Tibial artery (tissue), 1 donor: Measurements from ENCODE around the genes CISD2, SLC9B1, ETNPPL and COL25A1.

- PRO-cap: bidirectional peak, plus-strand start at chr4:102869041, minus-strand start at chr4:102868895; bidirectional peak, plus-strand start at chr4:102869326, minus-strand start at chr4:102869228
These were observed at the start of gene CISD2 for GRCh38 chr4:102868935-102869860. TSS of gene CISD2 (plus strand) at chr4:102868992.

- PRO-cap: bidirectional peak, plus-strand start at chr4:103019776, minus-strand start at chr4:103019651; unidirectional peak, minus-strand start at chr4:103019867
These were observed at the start of gene SLC9B1 for GRCh38 chr4:103019355-103020303. TSS of gene SLC9B1 (minus strand) at chr4:103019705.

- PRO-cap: no peak
These were observed 45.8 kb upstream of the BDH2 start for GRCh38 chr4:103145465-103145875.

DNA sequence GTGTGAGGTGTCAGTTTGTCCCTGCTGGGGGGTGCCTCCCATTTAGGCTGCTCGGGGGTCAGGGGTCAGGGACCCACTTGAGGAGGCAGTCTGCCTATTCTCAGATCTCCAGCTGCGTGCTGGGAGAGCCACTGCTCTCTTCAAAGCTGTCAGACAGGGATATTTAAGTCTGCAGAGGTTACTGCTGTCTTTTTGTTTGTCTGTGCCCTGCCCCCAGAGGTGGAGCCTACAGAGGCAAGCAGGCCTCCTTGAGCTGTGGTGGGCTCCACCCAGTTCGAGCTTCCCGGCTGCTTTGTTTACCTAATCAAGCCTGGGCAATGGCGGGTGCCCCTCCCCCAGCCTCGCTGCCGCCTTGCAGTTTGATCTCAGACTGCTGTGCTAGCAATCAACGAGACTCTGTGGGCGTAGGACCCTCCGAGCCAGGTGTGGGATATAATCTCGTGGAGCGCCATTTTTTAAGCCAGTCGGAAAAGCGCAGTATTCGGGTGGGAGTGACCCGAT, 57.4 kb upstream of the CENPE start:
- PRO-cap: no peak

GRCh38 chr4:103422924-103423619, 224.9 kb upstream of the CENPE start:
- PRO-cap: no peak

GRCh38 chr4:103424666-103425203, 226.6 kb upstream of the CENPE start:
- PRO-cap: no peak

DNA sequence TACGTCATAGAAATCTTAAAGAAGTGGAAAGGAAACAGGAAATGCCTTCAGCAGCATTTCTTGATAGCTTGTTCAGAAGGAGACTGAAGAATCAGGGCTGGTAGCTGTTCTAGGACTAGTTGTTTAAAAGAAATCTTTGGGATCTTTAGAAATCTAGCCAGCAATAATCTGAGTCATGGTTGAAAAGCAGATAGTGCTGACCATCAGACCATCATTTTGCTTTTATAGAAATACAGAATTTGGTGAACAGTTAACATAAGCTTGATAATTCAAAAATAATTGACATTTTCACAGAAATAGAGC, 98.5 kb upstream of the CXXC4 start:
- PRO-cap: no peak

GRCh38 chr4:105059353-105059833, 87.3 kb upstream of the TET2 start:
- PRO-cap: no peak

GRCh38 chr4:105443717-105444378, 30.0 kb downstream of the PPA2 start:
- PRO-cap: no peak

- PRO-cap: no peak
These were observed 48.9 kb downstream of the ARHGEF38 start for GRCh38 chr4:105601178-105601861.

GRCh38 chr4:105911897-105912461, 16.7 kb downstream of the NPNT start:
- PRO-cap: unidirectional peak, plus-strand start at chr4:105912176

GRCh38 chr4:106220138-106220560, 95.9 kb downstream of the TBCK start:
- PRO-cap: no peak

- PRO-cap: no peak
These were observed 1.9 kb downstream of the DKK2 start for GRCh38 chr4:107034094-107034657.

- PRO-cap: no peak
These were observed 117.8 kb upstream of the DKK2 start for GRCh38 chr4:107153814-107154384.

DNA sequence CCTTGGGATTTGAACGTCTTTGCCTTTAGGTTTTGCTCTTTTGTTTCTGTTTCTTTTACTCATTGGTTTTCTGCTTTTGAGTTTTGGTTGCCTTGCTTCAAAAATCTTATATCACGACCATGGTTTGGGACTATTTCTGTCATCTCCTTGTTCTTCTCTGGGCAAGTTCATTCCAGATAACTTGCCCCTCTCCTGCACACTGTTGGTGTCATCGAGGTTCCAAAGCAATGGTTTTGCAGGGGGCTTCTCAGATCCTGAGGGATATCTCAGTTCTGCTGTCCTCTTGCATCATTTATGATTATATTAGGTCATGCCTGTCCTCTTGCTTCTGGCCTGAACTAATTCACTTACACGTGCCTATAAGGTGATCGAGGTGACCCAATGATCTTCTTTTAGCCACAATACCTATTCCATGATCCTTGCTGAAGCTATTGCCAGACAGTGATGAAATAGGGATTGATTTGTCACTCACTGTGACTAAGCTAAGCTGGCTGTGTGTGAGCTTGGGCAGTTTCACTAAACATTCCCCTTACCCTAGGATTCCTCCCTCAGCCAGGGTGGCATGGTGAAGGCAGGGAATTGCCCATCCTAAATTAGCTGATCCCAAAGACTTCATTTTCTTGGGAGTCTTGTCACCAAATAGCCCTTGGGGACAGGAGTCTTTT, 18.9 kb downstream of the HADH start:
- PRO-cap: no peak

- PRO-cap: no peak
These were observed at the start of gene ETNPPL for GRCh38 chr4:108762545-108763266. TSS of gene ETNPPL (minus strand) at chr4:108763053.

DNA sequence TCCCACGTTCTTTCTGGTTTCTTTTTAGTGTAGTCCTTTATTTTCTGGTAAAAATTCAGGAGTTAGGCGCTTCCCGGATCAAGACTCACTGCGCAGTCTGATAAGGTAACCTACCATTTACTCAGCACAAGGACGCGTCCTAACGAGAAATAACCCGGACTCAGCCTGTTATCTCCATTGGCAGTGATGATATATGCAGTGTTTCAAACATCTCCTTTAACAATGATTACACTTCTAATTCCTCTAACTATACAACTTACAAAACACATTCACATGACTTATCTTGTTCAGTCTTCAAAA, 393 bp upstream of the ETNPPL start:
- PRO-cap: no peak

DNA sequence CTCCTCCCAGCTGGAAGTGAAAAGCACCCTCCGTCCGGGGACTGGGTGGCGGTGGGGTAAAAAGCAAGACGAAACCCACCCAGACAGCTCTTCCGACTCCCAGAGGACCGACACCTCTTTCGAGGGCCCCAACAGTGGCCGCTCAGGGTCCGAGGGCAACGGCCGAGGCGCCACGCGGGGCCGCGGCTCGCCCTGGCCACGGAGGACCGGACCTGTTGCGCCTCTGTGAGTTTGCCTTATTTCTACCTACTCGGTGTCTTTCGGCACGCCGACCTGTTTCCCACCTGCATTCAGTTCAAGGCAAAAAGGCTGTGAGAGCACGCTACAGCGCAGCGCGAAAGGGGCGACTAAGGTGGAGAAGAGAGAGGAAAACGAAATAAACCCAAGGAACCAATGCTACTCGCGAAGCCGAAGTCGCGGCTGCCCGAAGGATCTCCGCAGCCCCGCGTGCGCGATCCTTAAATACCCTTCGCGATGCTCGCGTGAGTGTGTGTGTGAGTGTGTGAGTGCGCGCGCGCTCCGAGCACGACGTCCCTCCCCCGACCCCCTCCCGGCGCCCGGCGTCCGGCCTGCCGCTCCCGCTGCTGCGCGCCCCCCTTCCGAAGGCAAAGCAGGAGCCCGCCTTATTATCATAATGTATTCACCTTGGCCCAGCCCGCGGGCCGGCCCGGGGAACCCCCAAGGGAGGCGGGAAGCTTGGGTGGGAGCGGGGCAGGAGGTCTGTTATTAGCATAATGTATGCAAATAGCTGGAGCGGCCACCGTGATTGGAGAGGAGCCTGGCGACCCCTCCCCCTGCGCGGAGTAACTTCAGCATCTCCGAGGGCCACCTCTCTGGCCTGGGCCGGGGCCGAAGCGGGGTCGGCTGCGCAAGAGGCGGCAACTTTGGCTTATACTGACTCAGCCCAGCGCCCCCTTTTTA, at the start of gene COL25A1:
TSS of gene COL25A1 (minus strand) at position 435 of the 921 bp plus-strand sequence.
- PRO-cap: unidirectional peak, minus-strand start at position 435 of the sequence

GRCh38 chr4:109303145-109303628, 729 bp upstream of the COL25A1 start:
- PRO-cap: no peak

- PRO-cap: no peak
These were observed 53.2 kb downstream of the CASP6 start for GRCh38 chr4:109650056-109650393.